Myometrial cell (primary cell): ENCODE results near the genes EGFL8 and PBX2.

DNA sequence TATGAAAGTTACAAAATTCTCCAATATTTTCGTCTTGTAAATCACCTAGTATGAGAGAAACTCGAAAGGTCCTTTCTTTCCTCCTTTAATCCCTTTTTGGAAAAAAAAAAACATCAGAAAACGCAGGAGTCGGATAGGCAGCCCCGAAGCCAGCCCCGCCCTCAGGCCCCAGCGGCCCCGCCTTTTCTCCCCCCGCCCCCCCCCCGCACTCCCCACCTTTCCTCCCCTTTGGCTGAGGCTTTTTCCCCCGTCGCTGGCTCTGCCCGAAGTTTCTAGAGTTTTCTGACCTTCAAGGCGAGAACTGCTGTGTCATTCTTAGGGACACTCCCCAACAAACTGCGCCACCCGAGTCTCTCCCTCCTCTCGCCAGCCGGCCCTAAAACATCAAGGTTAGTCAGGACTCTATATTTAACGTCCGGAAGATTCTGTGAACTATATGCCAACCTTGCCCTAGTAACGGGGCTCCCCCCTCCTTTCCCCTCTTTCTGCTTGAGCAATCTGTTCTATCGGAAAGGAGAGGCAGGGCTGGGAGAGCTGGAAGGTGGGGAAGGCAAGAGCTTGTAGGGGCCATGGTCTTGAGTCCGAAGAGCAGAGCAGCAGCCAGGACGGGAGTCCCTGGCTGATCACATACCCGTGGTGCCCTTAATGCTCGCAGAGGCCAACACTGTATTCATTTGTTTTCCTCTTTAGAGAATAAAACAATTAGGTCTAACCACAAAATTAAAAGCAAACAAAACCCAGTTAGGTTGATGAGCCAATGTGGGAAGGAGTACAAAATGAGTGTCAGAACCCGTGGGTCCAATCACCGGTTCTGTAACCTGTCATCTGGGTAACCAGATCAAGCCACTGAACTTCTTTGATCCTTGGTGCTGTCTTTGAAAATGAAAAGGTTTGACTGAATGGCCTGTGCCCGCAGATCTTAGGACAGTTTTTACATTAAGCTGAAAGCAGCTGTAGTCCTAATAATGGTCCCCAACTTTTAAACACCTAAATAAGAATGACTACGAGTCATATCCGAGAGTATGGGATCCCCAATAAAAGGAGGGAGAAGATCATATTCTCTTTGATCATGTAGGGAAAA lies 5.3 kb upstream of the HSPA1B start:
- RAMPAGE, long total RNA: no peak

DNA sequence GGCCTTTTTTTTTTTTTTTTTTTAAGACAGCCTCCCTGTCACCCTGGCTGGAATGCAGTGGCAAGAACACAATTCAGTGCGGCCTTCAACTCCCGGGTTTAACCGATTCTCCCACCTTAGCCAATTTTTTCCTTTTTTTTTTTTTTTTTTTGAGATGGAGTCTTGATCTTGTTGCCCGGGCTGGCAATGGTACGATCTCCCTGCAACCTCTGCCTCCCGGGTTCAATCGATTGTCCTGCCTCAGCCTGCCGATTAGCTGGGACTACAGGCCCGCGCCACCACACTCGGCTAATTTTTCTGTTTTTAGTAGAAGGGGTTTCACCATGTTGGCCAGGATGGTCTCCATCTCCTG lies 8.3 kb downstream of the HSPA1B start:
- RAMPAGE, long total RNA: no peak

DNA sequence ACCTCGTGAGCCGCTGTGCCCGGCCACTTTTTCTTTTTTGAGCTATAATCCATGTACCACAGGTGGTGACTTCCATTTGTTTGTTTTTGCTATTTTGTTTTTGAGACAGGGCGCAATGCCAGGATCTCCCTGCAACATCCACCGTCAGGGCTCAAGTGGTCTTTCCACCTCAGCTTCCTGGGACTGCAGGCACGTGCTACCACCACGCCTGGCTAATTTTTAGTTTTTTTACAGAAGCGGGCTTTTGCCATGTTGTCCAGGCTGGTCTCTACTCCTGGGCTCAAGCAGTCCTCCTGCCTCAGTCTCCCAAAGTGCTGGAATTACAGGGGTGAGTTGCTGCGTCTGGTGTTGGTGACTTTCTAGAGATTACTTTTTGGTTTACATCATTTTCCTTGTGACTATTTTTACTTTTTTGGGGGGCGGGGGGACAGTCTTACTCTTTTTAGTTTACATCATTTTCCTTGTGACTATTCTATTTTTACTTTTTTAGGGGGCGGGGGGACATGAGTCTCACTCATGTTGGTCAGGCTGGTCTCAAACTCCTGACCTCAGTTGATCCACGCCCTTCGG lies 8.7 kb downstream of the HSPA1B start:
- RAMPAGE, long total RNA: no peak

DNA sequence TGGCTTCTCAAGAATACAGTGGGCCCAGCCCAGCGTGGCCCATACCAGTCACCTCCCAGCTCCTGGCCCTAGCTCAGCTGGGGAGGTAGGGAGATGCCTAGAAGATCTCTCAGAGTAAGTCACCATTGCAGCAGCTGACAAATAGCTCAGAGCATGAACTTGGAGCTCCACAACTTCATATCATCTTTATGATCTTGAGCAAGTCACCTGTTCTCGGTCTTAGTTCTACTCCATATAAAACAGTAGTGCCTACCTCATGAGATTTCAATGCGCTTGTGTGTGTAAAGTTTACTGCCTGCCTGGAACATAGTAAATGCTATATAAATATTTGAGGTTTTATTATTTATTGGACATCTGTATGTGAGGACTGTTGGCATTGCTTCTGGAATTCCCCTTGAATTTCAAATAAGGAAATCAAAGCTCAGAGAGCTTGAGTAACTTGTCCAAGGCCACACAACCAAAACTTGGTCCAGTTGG lies 3.7 kb downstream of the SLC44A4 start:
- RAMPAGE, long total RNA: no peak

DNA sequence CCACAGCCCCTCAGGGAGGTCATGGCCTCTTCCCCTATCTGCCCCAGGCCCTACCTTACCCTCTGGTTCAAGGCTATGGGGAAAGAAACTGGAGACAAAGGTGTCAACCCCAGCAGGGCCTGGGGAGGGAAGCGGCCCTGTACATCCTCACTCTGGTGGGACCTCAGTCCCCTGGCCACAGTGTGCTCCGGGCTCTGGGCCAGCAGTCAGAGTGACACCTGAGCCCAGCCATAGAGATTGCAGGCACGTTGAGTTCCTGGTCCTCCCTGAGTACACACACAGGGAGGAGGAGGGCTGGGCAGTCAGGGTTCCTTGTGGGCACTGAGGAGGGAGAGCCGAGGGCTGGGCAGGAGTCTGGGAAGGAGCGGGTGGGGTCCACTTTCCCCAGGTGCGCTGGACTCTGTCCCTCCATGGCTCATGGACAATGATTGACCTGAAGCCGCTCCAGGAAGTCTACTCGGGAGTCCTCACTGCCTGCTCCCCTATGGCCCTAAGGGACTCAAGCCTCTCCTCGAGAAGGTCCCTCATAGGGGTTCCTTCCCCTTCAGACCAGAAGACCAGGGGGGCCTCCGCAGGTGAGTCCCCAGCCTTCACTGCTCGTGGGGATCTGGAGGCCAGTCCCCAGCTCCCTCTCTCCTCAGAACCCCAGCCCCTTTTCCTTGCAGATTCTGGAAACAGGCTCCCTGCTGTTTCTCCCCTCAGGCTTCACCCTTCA lies 1.1 kb downstream of the SLC44A4 start:
- RAMPAGE, long total RNA: no peak

DNA sequence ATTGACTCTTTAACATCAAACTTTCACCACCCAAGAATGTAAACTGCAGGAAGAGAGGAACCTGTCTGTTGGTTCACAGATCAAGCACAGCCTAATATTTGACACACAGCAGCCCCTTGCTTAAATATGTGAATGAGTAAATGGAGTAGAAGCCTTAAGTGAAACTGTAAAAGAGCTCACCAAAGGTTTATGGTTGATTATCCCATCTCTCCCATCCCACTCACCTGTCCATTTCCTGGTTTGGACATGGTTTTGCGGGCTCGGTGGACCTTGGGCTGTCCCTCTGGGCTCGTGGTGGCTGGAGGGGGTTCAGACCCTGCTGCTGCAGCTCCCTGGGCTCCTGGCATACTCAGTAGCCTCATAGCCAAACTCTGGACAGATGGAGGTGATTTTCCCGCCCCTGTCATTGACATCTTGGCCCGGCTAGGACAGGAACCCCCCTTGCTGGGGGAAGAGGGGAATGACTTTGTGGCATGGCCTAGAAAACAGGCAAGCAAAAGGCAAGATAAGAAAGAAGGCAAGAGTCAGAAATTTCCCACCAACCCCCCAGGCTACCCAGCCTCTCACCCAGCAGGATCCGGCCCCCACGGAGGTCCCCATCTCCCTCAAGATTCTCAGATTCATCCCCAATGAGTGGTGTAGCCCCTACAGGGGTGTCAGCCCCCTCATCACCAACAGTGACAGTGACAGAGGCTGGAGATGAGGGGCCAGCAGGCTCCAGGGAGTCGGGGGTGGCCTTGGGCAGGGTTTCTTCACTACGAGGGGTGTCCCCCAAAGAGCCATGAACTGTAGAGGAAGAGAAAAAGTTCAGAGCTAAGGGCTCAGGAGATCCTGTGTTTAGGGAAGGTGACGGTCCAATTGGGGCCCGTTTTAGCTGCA lies 1.2 kb downstream of the EHMT2 start:
- RAMPAGE, long total RNA: no peak

DNA sequence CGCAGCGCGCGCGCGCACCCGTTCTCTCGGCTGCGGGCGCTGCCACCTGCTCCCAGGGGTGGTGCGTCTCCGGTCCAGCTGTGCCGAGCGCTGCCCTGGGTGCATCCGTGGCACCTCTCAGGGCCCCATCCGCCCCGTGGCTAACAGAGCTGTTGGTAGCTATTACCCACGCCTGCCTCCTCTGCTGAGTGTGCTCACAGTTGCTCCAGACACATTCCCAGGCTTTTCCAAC lies 428 bp upstream of the ZBTB12 start:
- RAMPAGE, long total RNA: no peak

- RAMPAGE, long total RNA: no peak
These were observed 4.2 kb downstream of the DXO start for GRCh38 chr6:31967563-31968317.

- RAMPAGE, long total RNA: no peak
These were observed 2.6 kb upstream of the C4A start for GRCh38 chr6:31978861-31979964.

- RAMPAGE, long total RNA: no peak
These were observed 28.0 kb downstream of the TNXB start for GRCh38 chr6:32081009-32081764.

DNA sequence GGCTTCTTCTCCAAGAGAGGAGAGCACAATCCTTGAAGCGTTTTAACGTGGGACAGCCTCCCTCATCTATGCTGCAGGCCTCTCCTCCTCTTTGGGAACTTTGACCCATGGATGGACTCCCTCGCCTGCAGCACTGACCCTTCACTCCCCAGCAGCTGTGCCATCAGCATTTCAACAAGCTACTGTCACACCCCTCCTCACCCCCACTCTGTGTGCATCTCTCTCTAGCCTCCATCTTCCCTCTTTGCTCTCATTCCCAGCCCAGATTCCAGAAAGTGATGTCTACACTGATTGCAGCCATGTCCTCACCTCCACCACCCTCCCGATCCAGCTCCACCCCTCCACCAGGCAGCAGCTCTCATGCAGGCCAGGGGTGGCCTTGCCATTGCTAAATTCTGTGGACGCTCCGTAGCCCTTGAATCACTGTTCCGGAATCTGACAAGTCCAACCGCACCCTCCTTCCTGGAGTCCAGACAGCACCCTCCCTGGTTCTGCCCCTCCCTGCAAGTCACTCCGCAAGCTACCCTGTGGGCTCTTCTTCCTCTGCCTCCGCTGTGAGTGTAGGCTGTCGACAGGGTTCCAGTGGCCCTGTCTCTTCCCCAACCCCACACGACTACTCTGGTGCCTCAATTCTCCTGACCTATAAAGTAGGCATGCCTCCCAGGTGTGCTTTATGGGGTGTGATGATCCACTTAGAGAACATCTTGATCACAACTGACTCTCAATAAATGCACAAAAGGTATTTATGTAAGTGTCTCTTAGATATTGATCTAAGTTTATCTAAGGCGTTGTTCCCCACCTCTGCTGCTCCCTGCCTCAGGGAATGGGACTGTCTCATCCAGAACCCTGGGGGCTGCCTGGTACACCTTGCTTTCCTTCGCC lies 26.2 kb downstream of the TNXB start:
- RAMPAGE, long total RNA: no peak

DNA sequence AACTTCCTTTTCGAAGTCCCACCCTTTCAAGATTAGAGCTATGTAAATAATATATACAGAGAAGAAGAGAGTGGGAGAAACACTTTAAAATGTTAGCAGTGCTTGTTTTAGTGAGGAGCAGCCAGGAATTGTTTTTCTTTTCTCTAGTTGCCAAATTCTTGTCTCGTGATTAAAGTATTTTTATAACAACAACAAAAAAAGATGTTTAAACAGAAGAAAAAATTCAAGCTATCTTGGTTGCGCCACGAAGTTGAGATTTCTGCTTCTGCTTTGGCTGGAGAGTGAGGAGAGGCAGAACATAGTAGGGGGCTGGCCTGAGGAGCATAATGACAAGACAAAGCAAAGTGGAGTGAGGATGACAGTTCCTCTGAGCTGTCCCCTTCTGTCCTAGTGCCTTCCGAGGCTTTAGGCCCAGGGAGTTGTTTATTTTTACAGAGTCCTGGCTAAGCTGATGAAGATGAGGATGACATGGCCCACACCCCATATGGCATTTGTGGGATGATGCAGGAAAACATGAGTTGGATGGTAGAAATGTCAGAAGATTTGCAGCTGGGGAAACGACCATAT lies 15.9 kb downstream of the TNXB start:
- RAMPAGE, long total RNA: no peak

- RAMPAGE, long total RNA: start-site peak on the minus strand at chr6:32127733-32127777, 8 and 6 reads in 2 replicates
These were observed 582 bp downstream of the ATF6B start for GRCh38 chr6:32127240-32128088.

DNA sequence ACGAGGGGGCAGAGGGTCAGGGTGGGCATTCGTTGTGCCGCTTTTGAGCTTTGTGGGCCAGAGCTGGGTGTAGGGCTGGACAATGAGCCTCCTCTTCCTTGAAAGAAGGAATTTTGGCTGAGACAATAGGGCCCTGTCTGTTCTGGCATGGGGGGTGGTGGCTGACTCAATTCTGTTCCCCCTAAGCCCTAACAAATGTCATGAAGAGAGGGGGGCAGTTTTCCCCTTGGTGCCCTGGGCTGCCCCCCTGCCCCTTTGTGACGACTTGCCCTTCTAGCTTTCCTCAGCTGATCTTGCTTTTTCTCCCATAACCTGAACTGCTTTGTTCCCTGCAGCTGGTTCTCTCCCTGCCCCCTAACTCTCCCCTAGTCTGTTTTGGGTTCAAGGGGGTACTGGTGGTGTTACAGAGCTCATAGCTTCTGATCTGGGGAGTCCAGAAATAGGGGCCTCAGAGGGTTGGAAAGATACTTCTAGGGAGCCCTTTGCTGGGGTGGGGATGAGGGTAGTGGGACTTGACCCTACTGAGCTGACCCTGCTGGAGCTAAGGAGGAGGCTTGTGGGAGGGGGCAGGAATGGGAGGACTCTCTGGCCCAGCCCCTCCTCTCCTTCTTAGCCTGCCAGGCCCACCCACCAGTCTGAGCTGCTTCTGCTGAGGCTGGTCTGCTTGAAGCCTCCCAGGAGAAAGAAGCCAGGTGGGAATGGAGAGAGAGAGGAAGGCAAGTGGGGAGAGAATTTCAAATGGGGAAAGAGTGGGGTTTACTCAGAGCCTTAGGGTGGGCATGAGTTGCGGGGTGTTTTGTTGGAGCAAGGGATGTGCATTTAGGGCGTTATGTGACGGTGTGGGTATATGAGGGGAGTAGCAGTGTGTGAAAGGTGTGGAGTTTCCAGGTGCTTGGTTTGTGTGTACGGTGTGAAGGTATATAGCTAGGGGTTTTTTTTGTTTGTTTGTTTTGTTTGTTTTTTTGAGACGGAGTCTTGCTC lies at the start of gene EGFL8:
EGFL8 (plus strand) TSS at position 630 of the 981 bp plus-strand sequence.
- RAMPAGE, long total RNA: no peak

DNA sequence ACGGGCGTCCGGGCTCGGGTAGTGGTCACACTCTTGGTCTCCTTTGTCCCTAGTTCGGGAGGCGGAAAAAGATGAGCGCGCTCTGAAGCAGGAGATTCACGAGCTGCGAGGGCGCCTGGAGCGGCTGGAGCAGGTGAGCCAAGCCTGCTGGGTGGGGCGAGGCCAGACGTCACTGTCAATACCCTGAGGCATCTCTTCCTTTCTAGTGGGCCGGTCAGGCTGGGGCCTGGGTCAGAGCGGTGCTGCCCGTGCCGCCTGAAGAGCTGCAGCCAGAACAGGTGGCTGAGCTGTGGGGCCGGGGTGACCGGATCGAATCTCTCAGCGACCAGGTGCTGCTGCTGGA lies 2.9 kb downstream of the EGFL8 start:
- RAMPAGE, long total RNA: no peak

GRCh38 chr6:32176474-32176895 lies 601 bp upstream of the AGPAT1 start:
- RAMPAGE, long total RNA: no peak

DNA sequence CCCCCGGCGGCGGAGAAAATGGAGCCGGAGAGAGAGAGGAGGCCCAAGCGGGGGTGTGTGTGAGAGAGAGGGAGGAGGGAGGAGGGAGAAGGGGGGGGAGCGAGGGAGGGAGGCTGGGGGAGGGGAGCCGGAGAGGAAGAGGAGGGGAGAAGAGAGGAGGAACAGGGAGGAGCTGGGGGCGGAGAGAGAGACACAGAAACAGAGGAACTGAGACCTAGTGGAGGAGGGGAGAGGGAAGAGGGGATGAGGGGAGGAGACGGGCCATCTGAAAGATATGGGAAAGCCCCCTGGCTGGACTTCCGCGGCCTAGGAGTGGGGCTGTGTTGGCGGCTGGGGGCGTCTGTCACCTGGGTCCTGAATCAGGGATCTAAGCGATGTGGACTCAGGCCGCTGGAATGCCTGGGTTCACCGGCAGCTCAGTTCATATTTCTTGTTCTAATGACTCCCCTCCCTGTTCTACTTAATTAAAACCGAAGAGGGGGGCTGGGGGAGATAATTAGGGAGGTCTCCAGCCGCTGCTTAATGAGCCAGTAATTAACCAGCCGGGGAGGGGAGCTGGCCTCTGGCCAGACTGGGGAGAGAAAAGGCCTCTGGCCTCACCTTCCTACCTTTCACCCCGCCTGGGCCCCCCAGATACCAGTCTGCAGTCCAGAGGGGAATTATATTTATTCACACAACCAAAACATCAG lies at the start of gene PBX2:
PBX2 (minus strand) TSS at position 84 of the 689 bp plus-strand sequence.
- RAMPAGE, long total RNA: no peak

DNA sequence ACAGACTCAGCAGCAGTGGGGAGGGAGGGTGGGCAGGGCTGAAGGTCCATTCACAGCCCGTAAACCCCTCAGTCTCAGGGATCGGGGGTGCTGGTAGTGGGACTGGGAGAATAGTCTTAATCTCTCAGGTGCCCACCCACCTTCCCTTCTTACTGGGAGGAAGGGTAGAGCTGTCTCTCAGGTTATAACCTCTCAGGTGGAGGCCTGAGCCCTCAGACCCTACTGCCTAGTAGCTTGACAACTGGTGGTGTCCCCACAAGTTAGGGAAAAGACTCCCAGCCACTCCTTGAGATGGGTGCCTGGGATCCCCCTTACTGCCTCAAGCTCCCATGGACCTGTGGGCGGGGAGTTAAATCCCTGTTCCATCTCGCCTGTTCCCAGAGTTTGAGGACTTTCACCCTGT lies 807 bp upstream of the PBX2 start:
- RAMPAGE, long total RNA: no peak

- RAMPAGE, long total RNA: no peak
These were observed 31.5 kb upstream of the NOTCH4 start for GRCh38 chr6:32255143-32255913.

- RAMPAGE, long total RNA: no peak
These were observed 33.9 kb downstream of the HLA-DRA start for GRCh38 chr6:32473398-32474127.